ENCODE measurements around the gene ADAM10.

DNA sequence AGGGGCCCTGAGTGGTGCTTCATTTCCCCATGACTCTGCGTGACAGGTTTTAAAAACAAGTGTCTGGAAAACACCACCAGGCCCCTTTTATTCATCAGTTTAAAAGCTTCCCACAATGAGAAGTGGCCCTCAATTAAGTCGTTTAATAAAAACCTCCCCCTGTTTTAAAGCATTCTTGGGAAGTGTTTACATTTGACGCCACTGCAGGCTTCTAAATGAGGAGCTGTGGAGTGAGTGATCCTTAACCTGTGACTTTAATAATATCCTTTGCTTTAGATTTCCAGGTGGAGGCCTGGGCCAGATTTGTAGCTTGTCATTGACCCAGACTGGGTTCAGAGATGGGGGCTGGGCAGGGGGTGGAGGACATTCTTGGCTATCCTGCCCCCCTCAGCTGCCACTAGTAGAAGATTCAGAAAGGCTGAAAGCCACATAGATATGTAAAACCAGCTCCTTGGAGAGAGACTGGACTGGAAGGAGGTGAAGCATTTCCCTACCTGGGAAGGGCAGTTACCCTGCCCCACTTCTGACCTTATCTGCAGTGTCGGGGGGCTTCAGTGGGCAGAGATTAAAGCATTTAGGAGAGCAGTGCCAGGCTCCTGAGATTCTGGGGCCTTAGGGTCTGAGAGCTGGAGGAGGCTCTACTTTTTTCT lies 11.4 kb downstream of the CGNL1 start:
- PRO-cap = no peak

DNA sequence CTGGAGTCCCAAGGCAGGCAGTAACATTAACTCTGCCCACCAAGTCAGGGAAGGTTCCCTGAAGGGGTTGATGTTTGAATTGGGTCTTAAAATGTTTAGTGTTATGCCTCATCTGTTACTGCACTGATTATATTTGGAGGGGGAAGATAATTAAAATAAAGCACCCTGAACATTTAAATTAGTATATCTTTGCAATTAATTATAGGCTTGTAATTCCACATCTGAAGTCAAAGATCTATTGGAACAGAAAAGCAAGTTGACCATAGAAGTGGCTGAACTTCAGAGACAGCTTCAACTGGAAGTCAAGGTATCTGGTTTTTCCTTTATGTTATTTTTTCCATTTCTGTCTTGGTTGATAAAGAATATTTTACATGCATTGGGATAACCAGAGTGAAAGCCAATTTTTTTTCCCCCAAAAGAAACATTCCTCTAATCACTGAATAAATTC lies 75.0 kb downstream of the CGNL1 start:
- PRO-cap = no peak

DNA sequence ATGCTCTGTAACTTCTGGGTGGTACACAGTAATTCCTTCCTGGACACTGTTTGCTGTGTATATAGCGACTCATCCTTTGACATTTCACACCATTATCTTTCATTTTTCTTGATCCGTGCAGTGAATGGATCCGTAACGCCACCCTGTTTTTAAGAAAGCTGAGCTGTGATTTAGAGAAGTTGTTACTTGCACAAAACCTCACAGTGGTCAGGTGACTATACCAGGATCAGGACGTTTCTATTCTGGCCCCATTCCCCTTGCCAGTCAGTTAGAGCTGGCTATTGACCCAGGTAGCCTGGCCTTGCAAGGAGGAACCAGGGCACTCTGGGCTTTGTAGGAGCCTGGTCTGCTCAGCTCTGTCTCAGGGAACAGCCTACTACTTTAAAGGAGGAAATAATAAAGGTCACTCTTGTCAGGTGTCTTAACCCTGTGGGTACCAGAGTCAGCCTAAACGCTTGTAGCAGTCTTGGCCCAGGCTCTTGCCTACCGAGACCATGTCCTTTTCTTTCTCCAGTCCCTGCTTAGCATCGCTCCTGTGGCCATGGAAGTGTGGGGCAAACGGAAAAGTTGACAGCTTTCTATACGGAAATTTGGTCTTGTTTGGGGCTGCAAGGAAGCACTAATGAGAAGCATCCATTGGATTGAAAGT lies 86.4 kb upstream of the MYZAP start:
- PRO-cap = no peak

GRCh38 chr15:57528423-57528866 lies 63.3 kb upstream of the MYZAP start:
- PRO-cap = no peak

DNA sequence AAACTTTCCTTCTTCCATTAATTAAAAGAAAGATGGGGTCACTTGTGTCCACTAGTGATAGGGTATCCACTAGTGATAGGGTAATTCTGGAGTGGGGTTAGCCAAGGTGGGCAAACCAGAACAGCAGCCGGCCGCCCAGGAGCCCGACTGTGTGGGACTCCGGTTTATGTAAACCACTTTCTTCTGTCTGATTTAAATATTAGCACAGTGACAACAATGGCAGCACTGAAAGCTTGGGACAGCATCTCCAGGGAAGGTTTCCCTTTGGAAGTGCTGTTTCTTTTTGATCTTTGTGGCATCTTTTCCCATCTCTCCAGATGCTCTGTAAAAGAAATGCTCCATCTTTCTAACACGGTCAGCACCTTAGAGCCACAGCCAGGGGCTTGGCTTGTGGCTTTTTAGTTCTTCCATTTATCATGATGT lies 775 bp downstream of the MYZAP start:
- PRO-cap = no peak

DNA sequence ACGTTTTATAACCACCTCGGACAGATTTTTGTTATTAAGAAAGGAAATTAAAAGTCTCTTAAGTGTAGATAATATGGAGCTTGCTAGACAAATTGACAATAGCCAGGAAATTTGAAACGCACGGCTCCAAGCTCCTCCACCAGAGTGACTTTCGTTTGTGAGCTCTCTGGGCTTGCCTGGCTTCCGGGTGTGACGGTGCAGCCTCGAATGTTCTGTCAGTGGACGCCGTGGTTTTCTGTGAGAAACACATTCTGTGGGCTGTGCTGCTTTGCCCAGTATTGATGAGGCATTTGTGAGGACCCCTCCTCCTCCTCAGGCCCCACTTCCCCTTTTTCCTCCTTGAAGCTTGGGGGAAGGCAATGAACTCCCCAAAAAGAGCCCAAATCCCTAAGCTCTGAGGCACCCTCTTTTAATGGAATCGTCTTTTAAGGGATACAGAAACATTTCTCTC lies 40.7 kb downstream of the POLR2M start:
- PRO-cap = no peak

DNA sequence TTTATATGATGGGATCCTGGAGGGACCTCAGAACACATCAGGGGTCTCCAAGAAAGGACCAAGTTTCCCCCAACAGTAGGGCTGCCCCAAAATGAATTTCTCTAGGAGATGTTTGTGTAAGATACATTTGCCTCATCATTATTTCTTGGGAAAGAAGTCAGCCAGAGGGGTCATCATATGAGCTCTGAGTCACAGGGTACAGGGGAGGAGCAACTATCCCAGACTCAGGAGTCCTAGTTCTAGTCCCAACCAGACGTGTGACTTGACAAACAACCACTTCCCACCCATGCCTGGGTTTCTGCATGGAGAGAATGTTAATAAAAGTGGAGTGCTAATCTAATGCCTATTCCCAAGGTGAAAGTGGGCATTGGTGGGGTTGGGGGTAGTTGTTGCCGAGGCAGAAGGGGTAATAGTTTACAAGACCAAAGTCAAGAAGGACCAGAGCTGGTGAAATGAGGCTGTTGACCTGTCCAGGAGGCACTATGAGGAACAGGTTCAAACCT lies 144.1 kb downstream of the ALDH1A2 start:
- PRO-cap = no peak

- PRO-cap = no peak
Observed at GRCh38 chr15:58055738-58056187, 9.7 kb downstream of the ALDH1A2 start.

DNA sequence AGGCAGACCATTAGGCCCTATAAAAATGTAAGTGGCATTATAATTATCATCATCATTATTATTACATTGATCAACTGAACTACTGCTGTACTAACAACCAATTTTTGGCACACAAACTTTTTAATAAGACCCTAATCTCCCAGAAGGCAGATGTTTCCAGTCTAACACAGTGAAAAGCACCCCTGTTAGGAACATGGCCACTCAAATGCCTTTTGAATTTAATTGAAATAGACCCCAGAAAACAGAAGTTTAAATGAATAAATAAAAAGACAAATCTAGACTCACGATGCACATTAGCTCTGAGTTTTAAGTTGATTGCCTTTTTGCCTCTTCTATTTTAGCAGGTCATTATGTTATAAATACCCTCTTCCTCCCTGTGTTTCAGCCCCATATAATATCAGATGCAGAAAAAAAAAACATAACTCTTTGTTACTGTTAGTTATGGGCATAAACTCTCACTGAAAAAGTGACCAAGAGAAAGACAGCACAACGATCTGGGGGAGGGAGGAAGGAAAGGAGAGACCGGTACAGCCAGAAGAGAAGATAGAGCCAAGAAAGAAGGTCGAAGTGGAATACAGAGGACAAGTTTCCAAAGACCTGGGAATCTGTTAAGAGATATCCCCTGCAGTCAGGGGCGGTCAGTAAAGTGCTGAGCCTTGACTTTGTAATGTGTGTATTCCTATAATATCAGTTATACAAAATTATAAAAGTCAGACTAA lies 3.5 kb downstream of the ALDH1A2 start:
- PRO-cap = no peak

- PRO-cap = no peak
Observed at GRCh38 chr15:58145982-58147266, 8.2 kb downstream of the AQP9 start.

DNA sequence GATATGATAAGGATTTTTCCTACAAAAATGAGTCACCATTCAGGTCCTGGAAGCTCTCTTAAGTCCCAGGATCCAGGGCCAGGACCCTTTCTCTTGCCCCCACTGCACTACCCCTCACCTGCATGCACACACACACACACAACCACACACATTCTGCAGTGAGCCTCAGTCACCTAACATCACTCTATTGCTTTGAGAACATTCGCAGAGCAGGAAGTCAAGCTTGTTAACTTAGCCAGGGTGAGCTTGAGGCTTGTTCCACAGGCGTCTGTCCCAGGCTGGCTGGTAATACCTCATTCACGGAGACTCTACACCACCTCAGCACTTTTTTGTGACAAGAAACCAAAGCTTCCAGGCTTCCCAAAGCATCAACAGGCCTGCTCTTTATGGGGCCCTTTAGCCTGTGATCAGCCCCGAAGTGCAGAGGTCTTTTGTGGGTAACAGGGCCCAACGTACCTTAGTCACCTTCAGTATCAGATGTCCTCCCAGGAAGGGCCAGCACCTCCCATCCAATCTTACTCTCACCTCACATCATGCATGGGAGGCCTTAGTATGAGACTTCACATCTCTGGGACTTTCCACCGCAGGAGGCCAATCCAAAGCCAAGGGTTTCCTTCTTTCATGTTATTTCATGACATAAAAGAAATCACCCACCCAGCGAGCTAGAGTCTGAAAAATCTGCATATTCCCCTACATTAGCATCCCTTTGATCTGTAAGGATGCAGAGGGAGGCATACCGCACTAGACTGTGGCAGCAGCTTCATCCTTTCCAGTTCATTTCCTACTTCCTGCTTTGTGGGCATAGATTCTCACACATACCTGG lies 73.9 kb upstream of the LIPC start:
- PRO-cap = no peak

DNA sequence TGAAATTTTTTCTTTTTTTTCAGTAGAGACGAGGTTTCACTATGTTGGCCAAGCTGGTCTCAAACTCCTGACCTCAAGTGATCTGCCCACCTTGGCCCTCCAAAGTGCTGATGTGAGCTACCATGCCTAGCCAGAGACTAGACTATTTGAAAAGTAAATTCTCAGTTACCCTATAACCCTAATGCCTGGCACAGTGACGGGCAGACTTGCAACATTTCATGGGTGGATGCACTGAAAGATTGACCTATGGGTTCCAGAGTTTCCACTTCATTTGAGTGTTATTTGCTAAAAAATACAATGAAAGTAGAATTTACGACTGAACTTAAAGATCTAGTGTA lies 45.7 kb upstream of the LIPC start:
- PRO-cap = no peak

GRCh38 chr15:58459496-58460272 lies 27.9 kb downstream of the LIPC start:
- PRO-cap = no peak

DNA sequence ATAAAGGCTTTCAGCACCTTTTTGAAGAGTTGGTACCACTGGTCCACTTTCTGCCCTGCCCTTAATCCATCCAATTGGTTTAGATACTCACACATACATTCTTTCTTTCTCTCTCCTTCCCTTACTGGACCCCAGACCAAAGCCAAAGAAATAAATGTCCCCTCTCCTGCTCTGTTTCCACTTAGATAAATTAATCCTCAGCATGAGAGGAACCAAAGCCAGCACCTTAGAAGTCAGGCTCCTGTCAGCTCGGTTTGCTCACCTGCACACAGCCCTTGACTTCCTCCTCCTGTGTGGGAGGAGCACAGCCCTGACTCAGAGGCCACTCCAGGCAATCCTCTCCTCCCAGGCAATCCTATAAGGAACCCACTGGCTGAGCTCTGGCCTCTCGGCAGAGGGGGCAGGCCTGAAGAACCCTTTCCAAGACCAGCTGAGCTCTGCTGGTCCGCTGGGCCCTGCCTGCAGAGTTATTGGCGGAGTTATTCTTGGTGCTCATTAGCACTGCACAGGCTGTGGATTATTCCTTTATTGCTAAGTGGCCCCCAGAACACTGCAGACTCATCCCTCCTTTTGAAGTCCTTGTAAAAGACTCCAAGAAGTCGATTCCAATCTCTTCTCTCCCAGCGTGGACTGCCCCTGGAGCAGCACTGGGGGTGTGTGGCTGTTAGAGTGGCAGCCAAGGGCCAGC lies 30.8 kb downstream of the LIPC start:
- PRO-cap = no peak

DNA sequence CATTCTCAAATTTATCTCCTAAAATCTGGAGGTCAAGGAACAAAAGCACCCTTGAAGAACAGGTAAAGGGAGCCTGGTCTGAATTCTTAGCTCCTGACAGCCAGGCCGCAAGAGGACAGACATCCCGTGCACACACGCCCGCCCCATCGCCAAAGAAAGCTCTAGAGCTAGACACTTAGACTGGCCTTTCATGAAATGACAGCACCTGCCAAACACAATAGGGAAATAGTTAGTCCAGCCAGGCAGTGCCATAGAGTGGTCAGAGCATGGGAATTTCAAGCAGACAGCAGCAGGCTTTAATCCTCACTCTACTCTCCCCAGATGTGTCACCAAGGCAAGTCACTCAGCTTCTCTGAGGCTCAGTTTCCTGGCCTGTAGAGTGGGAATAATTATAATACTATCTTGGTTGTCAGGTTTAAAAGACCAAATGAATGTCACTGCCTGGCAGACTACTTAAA lies 59.3 kb downstream of the LIPC start:
- PRO-cap = no peak

GRCh38 chr15:58749539-58750190 lies at the start of gene ADAM10:
ADAM10 (minus strand) TSS chr15:58749707.
- PRO-cap = bidirectional peak, plus-strand start at chr15:58749576, minus-strand start at chr15:58749469; bidirectional peak, plus-strand start at chr15:58750061, minus-strand start at chr15:58749766

DNA sequence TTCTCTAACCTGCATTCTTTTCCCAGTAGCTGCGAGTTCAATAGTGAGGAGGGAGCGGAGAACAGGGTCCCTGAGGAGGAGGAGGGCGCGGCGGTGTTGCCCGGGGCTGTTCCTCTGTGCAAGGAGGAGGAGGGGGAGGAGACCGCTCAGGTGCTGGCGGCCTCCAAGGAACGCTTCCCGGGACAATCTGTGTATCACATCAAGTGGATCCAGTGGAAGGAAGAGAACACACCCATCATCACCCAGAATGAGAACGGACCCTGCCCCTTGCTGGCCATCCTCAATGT lies 771 bp downstream of the MINDY2 start:
- PRO-cap = no peak

GRCh38 chr15:59175184-59175695 lies 31.4 kb upstream of the LDHAL6B start:
- PRO-cap = no peak

DNA sequence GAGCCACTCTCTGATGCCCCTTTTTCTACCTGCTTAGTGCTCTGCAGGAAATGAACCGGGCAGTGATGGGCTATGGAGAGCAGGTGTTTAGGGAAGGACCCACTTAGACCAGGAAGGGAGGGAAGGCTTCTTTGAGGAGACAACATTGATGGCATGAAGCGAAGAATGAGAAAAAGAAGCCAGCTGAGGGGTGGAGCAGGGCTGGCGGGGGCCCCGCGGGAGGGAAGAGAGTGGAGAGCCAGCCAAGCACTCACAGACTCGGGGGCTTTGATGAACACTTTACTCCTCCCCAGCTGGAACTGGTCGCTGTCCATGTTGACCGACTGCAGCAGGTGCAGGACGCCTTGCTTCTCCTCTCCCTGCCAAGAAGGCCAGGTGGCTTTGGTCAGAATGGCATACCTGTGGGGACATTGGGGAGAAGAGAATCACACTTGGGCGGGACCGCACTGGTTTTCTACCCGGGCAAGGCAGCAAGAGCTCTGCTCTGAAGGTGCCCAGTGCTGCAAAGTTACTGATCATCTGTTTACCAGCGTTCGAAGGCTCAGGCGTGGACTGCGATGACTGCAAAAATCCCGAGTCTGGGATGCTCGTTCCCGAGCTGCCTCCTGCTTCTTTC lies 28.4 kb upstream of the LDHAL6B start:
- PRO-cap = no peak

DNA sequence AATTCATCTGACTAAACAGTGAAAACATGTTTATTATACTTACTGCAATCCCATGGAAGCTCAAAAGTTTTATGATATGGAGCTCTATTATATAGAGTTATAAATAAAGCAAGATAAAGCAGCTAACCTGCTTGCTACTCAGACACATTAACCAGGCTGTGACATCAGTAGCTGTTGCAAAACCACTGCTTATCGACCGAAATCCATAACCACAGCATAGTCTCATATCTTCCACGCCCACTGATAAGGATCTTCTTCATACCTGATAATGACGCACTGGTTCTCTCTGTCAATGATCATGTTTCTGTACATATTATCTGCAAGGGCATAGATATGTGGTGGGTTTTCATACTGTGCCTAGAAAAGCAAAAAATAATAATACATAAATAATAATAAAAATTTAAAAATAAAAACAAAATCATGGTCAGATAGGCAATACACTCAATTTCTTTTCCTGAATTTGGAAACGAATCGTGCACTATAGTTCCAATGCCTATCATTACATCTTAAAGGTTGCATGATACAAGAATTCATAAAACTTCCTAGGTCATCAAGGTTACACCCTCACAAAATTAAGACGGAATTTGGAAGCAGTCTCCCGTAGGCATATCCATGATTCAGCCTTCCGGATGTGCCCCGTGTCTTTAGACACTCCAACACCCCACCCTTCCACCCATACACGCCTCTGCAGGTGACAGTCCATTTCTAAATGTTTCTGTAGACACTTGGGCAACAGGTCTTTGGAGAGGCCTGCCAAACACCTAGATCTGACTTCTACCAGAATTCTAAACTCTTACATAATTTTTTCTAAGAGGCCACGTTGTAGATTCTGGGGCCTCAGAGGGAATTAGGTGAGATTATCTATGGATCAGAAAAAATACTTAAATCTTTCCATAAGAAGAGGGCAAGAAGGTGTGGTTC lies 49.6 kb downstream of the LDHAL6B start:
- PRO-cap = no peak